Bronchial lymph node (tissue), 1 donor: ENCODE results near the gene ROPN1.

- PRO-cap = no peak
Observed at GRCh38 chr3:123443774-123444520, 4.9 kb downstream of the ADCY5 start.

DNA sequence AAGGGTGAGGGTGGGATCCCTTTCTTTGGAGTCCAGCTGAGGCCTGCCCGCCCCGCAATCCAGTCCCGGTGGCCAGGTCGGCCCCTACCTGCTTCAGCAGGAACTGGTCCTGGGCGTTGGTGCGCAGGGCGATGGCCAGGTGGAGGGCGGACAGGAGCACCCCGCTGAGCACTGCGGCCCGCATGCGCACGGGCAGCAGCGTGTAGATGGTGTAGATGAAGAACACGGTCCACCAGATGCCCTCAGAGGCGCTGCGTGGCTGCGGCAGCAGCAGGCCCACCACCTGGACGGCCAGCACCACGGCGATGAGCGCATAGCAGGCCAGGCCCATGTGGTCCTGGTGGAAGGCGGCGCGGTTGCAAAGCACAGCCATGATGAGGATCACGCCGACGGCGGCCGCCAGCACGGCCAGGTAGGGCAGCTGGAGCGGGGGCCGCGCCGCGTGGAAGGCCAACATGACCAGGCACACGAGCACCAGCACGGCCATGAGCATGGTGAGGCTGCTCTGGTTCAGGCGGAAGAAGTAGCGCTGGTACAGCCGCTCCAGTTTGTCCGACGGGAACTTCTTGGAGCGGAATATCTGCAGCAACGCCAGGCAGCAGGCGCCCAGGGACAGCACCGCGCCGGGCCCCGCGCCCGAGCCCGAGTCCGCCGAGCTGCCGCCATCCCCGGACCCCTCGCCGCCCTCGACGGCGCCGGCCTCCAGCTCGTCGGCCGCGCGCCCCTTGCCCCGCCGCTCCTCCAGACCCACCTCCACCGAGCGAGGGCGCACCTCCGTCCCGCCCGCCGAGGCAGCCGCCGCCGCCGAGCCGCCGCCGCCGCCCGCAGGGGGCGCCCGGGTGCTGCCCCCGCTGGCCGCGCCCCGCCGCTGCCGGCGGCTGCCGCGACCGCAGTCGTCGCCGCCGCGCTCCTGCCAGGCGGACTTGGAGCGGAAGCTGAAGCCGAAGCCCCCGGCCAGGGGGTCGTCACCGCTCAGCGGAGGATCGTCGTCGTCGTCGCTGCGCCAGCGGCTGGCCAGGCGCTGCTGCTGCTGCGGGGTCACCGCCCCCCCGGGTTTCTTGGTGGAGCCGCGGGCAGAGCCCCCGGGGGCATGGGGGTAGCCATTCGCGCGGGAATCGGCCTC is 1.2 kb downstream of the ADCY5 start:
- PRO-cap = no peak

- PRO-cap = unidirectional peak, minus-strand start at chr3:123636540; bidirectional peak, plus-strand start at chr3:123636689, minus-strand start at chr3:123636540
Observed at GRCh38 chr3:123636446-123637109, 51.7 kb upstream of the HACD2 start.

DNA sequence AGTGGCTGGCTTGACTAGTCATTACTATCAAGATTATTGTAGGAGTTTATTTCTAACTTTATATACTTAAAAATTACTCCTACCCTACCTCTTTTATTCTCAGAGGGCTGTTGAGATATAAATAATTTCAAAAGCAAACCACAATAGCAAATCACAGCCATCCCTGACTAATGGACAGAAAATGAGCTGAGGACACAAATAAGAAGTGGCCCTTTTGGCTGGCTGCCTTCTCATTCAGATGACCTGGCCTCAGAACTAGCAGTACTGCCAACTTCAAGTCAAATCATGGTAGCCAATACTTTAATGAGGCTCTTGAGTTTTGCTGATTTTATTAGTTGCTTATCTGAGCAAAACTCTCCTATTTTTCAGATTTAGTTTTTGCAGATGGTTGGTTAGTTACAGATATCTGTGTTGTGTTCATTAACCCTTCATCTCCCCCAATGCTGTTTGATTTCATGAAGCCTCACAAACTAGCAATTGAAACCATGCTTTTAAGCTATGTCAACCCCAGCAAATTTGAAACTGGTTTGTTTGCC is 73.3 kb upstream of the HACD2 start:
- PRO-cap = no peak

DNA sequence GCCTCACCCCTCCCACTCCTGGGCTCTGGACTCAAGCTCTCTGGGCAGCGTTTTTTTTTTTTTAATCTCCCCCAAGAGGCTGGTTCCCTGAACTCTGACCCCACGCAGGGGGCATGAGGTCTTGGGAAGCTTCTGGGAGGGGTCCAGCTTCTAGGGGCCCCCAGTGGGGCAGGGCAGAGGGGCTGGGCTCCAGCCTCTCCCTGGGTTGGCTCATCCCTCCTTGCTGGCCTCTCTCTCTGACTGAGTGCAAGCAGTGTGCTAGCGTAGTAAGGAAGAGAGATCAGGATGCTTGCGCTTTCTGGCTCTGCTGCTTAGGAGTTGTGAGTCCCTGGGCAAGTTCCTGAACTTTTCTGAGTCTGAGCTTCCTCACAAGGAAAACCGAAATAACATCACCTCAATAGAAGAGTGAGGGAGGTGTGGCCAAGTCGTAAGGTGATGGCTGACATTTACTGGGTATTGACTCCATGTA is 101.5 kb upstream of the HACD2 start:
- PRO-cap = bidirectional peak, plus-strand start at position 239 of the sequence, minus-strand start at position 60 of the sequence

GRCh38 chr3:123688006-123689038 is 103.5 kb upstream of the HACD2 start:
- PRO-cap = no peak

DNA sequence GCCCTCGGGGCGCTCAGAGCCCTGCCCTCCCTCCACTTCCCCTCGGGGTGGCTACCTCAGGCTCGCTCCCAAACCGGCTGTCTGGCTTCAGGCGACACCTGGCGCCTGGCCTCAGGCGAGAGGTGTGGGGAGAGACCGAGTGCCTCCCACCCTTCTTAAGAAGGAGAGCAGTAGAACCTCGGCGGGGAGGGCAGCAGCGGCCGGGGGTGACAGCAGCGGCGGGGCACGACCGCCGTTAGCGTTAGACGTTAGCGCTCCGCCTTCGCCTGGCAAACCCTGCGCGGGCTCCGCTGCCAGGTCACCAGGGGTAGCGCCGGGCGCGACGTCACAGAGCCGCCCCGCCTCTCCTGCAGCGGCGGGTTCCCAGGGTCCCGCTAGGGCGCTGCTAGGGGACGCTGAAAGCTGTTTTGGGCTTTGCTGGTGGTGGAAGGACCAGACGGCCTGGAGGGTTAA is at the start of gene ROPN1:
Gene ROPN1 (minus strand): TSS at position 258 of the 453 bp plus-strand sequence.
- PRO-cap = no peak

DNA sequence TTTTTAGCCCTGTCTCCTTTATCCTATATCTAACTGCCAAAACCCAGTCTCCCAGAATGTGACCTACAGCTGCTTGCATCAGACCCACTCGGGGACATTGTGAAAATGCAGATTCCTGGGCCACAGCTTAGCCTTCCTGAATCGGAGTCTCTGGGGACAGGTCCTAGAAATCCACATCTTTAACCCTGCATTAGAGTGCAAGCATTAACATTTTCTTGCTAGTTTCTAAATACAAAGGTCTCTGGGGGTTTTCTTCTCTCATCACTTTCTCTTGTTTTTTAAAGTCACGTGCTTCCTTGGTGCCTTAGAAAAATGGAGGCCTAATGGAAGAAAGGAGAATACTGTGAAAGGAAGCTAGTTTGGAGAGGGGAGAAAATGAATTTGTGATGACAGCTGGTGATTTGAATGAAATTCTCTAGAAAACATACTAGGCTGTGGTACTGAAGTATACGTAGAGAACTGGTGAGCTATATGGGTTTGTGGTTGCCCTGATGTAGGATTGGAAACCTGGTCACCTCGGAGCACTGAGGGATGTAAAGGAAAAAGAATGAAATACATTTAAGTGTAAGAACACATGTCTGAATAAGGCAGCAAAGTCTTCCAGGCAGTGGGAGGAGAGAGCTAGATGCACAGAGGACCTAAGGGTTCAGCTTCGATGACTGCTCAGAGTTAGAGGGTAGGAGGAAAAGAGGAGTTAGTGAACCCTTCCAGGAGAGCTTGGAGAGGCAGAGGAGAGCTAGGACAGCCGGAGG is 29.4 kb downstream of the KALRN start:
- PRO-cap = no peak

- PRO-cap = no peak
Observed at GRCh38 chr3:124252798-124253176, 219.6 kb downstream of the KALRN start.

DNA sequence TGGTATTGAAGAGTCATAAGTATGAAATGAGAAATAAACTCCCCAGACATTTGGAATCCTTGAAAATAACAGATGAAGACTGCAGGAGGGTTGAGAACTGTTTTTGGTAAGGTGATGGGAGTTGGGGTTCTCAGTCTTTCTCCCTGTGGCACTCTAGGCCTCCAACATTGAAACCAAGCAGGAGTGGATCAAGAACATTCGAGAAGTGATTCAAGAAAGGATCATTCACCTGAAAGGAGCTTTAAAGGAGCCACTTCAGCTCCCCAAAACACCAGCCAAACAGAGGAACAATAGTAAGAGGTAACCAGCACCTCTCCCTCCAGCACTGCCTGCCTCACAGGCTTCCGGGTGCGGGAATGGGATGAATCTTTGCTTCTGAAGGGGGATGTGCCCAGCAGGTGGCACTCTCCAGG is 237.7 kb upstream of the UMPS start:
- PRO-cap = no peak

- PRO-cap = no peak
Observed at GRCh38 chr3:124599672-124600468, 130.4 kb upstream of the UMPS start.

DNA sequence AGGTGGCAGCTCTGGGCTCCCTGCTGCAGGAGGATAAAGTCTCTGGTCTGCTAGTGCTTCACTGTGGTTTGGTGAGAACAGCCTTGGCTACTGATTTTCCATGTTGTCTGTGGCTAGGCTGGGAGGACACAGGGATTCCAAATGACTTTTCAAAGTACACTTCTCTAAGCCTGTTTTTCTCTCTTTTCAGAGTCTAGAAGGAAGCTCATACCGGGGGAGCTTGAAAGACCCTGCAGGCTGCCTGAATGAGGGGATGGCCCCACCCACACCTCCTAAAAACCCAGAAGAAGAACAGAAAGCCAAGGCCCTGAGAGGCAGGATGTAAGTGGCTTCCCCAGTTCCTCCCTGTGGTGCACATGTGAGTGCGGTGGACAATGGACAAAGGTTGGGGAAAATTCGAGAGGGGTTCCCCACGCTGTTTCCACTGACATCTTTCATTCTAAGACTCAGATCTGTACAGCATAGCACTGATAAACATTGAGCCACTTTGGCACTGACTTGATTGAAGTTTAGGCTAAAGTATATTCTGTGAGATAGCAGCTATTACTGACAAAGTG is 79.6 kb upstream of the UMPS start:
- PRO-cap = no peak

DNA sequence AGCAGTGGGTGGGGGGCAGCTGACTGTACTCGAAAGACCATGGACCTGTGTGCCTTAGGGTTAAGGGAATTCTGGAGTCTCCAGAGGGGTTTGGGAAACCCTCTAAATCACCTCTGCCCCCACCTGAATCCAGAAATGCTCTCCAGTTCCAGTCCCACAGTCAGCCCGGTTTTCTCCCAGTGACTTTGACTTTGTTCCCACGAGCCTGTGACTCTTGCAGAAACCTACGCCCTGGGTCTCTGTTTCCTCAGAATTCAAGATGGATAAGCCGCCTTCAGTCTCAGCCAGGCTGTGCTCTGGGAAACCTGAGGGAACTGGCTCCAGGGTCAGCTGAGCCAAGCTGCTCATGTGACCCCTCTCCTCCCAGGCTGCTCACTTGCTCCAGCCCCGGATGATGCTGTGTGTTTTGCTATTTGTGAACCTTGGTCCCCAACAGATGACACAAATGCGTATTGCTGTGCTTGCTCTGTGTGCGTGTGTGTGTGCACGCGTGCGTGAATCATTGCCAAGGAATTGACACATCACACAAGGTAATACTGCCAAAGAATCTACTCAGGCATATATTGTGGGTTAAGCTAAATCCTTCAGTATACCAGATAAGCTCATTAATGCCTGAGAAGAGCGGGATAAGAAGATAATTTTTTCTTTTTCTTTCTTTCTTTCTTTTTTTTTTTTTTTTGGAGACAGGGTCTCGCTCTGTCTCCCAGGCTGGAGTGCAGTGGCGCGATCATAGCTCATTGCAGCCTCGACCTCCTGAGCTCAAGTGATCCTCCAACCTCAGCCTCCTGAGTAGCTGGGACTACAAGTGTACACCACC is 29.3 kb upstream of the UMPS start:
- PRO-cap = no peak

- PRO-cap = no peak
Observed at GRCh38 chr3:124773526-124774177, 43.4 kb downstream of the UMPS start.

GRCh38 chr3:124812345-124812643 is 74.9 kb downstream of the ITGB5 start:
- PRO-cap = no peak

DNA sequence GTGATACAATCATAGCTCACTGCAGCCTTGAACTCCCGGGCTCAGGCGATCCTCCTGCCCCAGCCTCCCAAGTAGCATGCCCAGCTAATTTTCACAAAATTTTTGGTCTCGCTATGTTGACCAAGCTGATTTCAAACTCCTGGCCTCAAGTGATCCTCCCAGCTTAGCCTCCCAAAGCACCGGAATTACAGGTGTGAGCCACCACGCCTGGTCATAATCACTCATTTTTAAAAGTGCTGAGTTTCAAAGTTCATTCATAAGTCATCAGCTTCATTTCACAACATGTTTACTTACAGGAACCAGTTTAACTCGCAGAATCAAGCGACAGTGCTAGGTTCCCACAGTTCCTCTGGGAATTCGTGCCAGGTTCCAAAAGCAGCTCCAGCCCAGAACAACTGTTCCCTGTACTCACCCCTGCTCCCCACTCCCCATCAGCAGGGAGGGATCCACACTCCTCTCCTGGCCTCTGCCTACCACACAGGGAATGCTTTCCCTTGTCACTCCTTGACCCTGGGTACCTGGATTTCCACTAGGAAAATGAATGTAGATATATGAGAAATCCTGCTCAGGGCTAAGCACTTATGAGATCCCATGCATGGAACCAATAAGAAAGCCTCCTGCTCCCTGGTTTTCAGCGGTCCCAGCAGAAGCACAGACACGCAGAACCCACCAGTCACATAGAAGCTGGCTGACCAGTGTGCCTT is 72.5 kb downstream of the ITGB5 start:
- PRO-cap = no peak

- PRO-cap = no peak
Observed at GRCh38 chr3:124838941-124839406, 48.2 kb downstream of the ITGB5 start.

GRCh38 chr3:124972383-124972820 is 37.9 kb upstream of the MUC13 start:
- PRO-cap = no peak

DNA sequence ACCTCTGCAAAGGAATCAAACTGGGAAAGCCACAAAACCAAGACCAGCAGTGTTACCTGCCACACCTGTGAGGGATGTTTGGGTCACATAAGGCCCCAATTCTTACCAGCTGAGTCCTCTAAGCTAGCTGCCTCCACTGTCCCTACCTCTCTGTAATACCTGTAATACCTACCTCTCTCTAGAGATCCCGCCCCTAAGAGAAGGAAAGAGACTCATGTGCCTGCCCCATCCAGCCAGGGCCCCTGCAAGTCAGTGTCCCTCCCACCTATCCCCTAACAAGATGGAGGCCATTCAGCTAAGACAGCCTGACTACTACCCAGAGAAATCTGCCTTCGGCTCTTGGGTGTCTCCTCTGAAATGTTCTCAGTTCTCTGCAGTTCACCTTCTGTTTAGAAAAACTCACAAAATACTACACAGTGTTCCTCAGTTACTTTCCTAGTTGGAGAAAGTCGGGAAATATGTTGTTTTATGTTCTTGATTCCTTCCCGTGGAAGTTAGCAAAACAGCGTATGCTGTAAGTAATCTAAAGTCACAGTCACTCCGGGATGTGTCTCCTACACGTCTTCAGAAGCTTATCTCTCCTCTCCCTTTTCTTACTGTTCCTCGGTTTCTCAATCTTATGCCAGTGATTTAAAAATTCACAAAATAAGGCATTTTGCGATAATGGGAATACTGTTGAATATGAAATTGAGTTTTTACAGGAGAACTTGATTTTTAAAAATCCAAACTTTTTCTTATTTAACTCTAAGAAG is 1.9 kb downstream of the HEG1 start:
- PRO-cap = no peak

GRCh38 chr3:125095123-125096087 is 39.6 kb upstream of the HEG1 start:
- PRO-cap = no peak